Uterus (tissue), 7 donors: Measurements from ENCODE around the gene BMP4.

- PRO-cap, 4 experiments: no peak in any of the 4 experiments
- RAMPAGE, long total RNA, 2 experiments: no peak in any of the 2 experiments
- RRBS: no CpG with 5 or more reads among the region's 1 CpG
Observed at GRCh38 chr14:52271560-52271851, 4.0 kb downstream of the PTGDR start.

GRCh38 chr14:52345147-52345595 lies 31.1 kb downstream of the PTGER2 start:
- PRO-cap, 4 experiments: no peak in any of the 4 experiments
- RAMPAGE, long total RNA, 2 experiments: no peak in any of the 2 experiments
- RRBS: no CpG with 5 or more reads among the region's 3 CpGs

GRCh38 chr14:52490758-52491309 lies 61.5 kb downstream of the TXNDC16 start:
- PRO-cap, 4 experiments: no peak in any of the 4 experiments
- RAMPAGE, long total RNA, 2 experiments: no peak in any of the 2 experiments
- RRBS: no CpG with 5 or more reads among the region's 7 CpGs

GRCh38 chr14:52695012-52695473 lies 315 bp downstream of the ERO1A start:
- PRO-cap, 4 experiments: peak in 2 of 4 experiments; most common plus-strand start chr14:52695249 (in 1); most common minus-strand start chr14:52695180 (in 1)
- RAMPAGE, long total RNA, 2 experiments: no peak in any of the 2 experiments
- RRBS: 2% methylated on average over 28 of the region's 36 CpGs

GRCh38 chr14:52864630-52865146 lies 73.3 kb upstream of the GNPNAT1 start:
- PRO-cap, 4 experiments: no peak in any of the 4 experiments
- RAMPAGE, long total RNA, 2 experiments: start-site peak on the minus strand in 1 of 2 experiments, at chr14:52864774-52864848 at its widest, 19 reads per replicate
- RRBS: no CpG with 5 or more reads among the region's 6 CpGs

GRCh38 chr14:52877674-52878131 lies 73.1 kb downstream of the FERMT2 start:
- PRO-cap, 4 experiments: no peak in any of the 4 experiments
- RAMPAGE, long total RNA, 2 experiments: no peak in any of the 2 experiments
- RRBS: no CpG with 5 or more reads among the region's 2 CpGs

DNA sequence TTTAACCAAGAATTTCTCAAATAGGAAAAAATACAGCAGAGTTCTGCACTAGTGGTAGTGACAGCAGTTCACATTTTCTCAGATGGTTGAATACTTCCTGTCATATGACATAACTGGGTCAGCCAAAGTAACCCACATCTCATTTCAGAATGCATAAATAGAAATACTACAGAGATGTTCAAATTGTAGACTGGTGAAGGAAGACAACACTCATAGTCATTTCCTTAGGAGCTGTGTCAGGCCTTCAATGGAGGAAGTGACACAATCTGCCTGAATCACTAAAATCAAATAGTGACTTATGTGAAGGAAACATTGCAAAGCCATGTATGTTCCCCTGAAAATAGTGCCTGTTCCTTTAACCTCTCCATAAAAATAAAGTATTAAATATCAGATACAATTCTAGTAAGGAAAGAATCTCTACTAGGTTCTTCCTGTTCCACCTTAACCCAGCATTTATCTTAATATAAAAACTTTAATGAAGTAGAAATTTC lies 32.3 kb downstream of the FERMT2 start:
- PRO-cap, 4 experiments: peak in 3 of 4 experiments; most common plus-strand start position 186 of the sequence (in 3); most common minus-strand start position 84 of the sequence (in 1)
- RAMPAGE, long total RNA, 2 experiments: no peak in any of the 2 experiments

DNA sequence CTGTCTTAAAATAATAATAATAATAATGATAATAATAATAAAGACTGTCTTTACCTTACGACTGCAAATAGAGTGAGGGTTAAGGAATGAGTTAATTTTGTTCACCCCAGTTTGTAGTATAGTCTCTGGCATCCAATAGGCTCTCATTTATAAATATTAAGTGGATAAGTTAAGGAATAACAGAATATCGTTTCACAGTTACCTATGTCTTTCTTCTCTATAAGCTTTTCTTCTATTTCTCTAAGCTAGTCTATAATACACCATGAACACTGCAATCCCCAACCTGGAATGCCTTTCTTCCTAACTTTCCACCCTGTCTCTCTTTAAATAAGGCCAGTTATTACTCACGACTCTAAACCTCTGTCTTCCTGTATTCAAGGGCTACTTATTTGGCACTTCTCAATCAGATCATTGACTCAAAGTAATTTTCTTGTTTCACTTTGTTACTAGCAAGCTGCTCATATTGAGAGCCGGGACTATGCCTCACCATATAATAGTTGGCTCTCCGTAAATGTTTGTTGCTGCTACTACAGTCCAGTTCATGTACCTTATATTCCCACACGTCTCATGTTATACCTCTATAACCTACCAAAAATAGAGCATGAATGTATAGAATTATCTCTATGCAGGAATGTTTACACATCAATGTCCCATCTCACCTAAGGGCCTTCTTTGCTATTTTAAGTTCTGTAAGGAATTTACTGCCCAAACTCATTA lies 13.5 kb downstream of the FERMT2 start:
- PRO-cap, 4 experiments: no peak in any of the 4 experiments
- RAMPAGE, long total RNA, 2 experiments: no peak in any of the 2 experiments
- RRBS: no CpG with 5 or more reads among the region's 6 CpGs

DNA sequence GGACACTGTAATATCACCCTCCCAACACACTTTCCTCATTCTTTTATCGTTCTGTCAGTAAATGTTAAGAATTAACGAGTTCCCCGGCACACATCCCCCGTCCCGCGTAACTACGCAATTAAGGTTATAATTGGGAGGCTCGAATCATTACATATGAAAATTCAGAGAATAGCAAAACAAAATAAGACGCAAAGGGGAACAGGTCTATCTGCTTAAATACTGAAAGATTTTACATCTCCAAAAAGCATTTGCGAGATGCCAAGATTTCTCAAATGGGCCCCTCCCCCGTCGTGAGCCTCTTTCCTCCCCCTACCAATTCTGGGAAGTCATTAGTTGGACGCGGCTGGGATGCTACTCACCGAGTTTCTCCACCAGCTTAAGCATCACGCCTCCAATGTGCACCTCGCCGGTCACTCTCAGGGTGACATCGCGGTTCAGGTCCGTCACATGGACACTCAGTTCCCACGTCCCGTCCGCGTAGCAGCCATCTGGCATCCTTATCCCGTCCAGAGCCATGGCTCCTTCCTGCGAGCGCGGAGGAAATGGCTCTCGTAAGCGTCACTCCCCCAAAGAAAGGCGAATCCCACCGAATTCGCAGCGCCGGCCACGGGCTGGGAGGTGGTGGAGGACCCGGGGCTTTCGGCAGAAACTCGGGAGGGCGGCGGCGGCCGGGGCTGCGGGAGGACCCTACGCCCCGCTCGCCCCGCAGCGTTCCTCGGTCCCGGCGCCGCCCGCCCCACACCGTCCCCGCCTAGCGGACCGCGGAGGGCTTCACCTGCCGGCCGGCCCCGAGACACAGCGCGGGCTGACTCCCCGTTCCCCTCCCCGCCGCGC lies 580 bp downstream of the FERMT2 start:
- PRO-cap, 4 experiments: peak in 4 of 4 experiments; most common plus-strand start position 329 of the sequence (in 3); most common minus-strand start position 418 of the sequence (in 1)
- RAMPAGE, long total RNA, 2 experiments: no peak in any of the 2 experiments
- RRBS: 1% methylated on average over 28 of the region's 69 CpGs

DNA sequence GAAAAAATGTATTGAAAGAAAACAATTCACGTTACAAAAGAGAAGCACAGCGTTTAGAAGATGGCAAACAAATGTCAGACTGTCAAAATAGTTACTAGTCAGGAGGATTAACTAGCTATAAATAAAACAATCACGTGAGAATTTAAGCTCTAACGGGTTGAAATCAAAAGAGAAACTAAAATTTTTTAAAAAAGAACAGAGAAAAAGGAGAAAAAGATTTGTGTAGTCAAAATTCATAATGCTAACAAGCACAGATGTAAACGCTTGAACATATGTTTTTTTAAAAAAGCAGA lies 26.4 kb downstream of the DDHD1 start:
- PRO-cap, 4 experiments: no peak in any of the 4 experiments
- RAMPAGE, long total RNA, 2 experiments: no peak in any of the 2 experiments
- RRBS: no CpG with 5 or more reads among the region's 5 CpGs

- PRO-cap, 4 experiments: peak in 1 of 4 experiments; most common plus-strand start chr14:53327965 (in 1)
- RAMPAGE, long total RNA, 2 experiments: no peak in any of the 2 experiments
- RRBS: no CpG with 5 or more reads among the region's 1 CpG
Observed at GRCh38 chr14:53327861-53328273, 174.7 kb upstream of the DDHD1 start.

GRCh38 chr14:53956397-53957275 lies at the start of gene BMP4:
BMP4 (minus strand) TSS chr14:53956825.
- PRO-cap, 4 experiments: peak in 4 of 4 experiments; most common plus-strand start chr14:53957020 (in 2); most common minus-strand start chr14:53956837 (in 2)
- RAMPAGE, long total RNA, 2 experiments: start-site peak on the minus strand in 1 of 2 experiments, at chr14:53956667-53956879 at its widest, 63 reads per replicate
- RRBS: 4% methylated on average over 17 of the region's 46 CpGs

DNA sequence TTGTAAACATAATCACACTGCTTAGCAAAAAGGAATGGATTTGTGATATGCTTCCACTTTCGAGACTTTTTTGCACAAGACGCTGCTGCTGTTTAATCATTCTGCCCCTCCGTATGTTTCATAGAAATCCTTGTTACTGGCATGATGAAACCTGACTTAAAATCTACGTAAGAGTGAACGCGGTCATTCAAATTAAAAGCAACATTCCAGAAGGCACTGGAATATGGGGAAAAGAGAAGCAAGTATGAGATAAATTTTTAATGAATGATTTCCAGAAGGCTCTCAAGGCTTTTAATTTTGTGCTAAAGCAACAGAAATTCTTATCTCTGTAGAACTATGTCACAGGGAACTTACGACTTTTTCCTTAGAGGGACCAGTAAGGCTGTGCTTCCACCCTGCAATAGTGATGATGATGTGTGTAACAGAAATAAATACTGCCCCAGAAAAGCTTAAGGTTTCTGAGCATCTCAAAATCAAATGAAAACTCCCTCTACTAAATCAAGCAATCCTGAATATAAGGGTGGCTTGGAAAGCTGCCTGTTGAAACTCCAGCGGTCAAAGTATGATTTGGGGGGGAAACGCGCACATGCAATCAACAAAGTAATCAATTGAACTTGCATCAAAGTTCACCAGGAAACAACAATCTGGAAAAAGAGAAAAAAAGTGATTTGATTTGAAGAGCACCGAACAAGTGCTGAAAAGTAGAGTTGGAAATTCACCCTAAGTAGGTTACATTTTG lies 939 bp downstream of the CNIH1 start:
- PRO-cap, 4 experiments: no peak in any of the 4 experiments
- RAMPAGE, long total RNA, 2 experiments: no peak in any of the 2 experiments
- RRBS: no CpG with 5 or more reads among the region's 11 CpGs

DNA sequence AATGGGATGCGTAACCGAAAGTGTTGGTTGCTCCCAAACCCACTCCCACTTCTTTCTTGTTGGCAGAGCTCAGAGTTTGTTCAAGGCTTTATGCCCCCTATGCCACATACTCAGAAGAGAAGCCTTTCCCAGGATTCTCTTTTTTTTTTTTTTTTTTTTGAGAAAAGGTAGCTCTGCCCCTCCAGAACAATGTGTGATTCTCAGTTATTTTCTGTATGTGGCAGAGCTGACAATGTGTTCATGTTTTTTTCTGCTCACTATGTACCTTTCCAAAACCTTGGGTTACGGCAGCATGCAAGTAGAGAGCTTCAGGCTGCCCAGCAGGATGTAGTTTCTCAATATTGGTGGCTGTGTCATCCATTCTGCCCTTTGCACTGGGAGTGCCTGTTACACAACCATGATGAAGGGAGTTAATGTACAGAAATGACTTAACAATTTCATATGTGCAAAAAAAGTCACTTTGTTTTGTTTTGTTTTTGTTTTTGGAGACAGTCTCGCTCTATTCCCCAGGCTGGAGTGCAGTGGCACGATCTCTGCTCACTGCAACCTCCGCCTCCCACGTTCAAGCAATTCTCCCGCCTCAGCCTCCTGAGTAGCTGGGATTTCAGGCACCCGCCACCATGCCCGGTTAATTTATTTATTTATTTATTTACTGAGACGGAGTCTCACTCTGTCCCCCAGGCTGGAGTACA lies 6.0 kb upstream of the CNIH1 start:
- PRO-cap, 4 experiments: no peak in any of the 4 experiments
- RAMPAGE, long total RNA, 2 experiments: no peak in any of the 2 experiments
- RRBS: no CpG with 5 or more reads among the region's 11 CpGs

- PRO-cap, 4 experiments: no peak in any of the 4 experiments
- RAMPAGE, long total RNA, 2 experiments: start-site peak on the plus strand in 1 of 2 experiments, at chr14:54569919-54570546 at its widest, 20 reads per replicate
- RRBS: no CpG with 5 or more reads among the region's 7 CpGs
Observed at GRCh38 chr14:54569860-54570804, 3.2 kb downstream of the SAMD4A start.

- PRO-cap, 4 experiments: no peak in any of the 4 experiments
- RAMPAGE, long total RNA, 2 experiments: start-site peak on the plus strand in 1 of 2 experiments, at chr14:54576177-54576966 at its widest, 14 to 38 reads per replicate
- RRBS: no CpG with 5 or more reads among the region's 9 CpGs
Observed at GRCh38 chr14:54576008-54577311, 9.5 kb downstream of the SAMD4A start.

DNA sequence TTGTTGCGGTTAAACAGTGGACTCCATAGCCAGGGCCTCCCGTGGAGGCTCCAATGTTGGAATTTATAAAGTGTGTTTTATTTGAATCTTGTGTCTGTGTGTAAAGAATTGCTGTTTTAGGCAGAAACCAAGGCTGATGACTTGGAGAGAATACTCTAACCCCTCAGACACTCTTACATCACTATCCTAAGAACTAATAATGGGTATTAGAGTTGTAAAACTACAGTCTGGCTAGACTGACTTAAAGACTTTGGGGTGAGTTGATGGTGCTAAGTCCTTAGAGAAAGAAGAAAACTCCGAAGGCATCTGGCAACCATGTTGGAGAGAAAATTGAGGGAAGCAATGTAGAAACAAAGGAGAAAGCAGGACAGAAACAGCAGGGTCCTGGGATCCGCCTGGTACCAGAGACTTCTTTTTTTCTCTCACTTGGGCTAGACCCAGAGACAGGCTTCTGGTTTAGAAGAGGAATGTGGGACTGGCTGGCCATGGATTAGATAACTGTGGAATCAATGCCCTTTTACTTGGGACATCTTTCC lies 34.8 kb downstream of the SAMD4A start:
- PRO-cap, 4 experiments: no peak in any of the 4 experiments
- RAMPAGE, long total RNA, 2 experiments: start-site peak on the plus strand in 1 of 2 experiments, centred at position 233 of the sequence, 13 reads per replicate
- RRBS: no CpG with 5 or more reads among the region's 4 CpGs

GRCh38 chr14:54650883-54651231 lies 83.9 kb downstream of the SAMD4A start:
- PRO-cap, 4 experiments: no peak in any of the 4 experiments
- RAMPAGE, long total RNA, 2 experiments: no peak in any of the 2 experiments
- RRBS: no CpG with 5 or more reads among the region's 5 CpGs

- PRO-cap, 4 experiments: no peak in any of the 4 experiments
- RAMPAGE, long total RNA, 2 experiments: no peak in any of the 2 experiments
- RRBS: no CpG with 5 or more reads among the region's 5 CpGs
Observed at GRCh38 chr14:54693544-54694598, 126.9 kb downstream of the SAMD4A start.

- PRO-cap, 4 experiments: peak in 2 of 4 experiments; most common plus-strand start chr14:54728185 (in 2); most common minus-strand start chr14:54728081 (in 1)
- RAMPAGE, long total RNA, 2 experiments: no peak in any of the 2 experiments
- RRBS: no CpG with 5 or more reads among the region's 14 CpGs
Observed at GRCh38 chr14:54727483-54728573, 160.9 kb downstream of the SAMD4A start.